ENCODE measurements around a stretch of chr17.

- PRO-cap = no peak
Observed at GRCh38 chr17:31317929-31319028, 3.1 kb downstream of the EVI2A start.

DNA sequence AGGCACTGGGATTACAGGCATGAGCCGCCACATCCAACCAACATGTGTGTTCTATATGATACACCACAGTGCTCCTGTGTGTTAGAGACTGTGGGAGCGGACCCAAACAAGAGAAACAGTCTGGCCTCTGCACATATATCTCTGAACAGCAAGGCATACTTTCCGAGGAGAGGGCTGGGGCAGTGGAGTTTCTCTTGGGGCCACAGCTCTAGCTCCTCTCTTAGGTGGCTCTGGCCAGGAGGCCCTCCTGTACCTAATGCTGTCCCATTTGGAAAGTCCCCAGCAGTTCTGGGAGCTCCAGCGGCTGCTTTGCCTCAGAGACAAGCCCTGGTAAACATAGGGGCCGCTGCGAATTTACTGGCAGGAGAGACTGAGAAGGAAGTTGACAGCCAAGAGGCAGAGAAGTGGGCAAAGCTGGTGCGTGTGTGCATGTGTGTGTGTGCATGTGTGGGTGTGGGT lies 95.1 kb downstream of the RAB11FIP4 start:
- PRO-cap = no peak

- PRO-cap = no peak
Observed at GRCh38 chr17:31580233-31581557, 189.2 kb downstream of the RAB11FIP4 start.

- PRO-cap = no peak
Observed at GRCh38 chr17:31752268-31752467, 106.9 kb downstream of the COPRS start.

DNA sequence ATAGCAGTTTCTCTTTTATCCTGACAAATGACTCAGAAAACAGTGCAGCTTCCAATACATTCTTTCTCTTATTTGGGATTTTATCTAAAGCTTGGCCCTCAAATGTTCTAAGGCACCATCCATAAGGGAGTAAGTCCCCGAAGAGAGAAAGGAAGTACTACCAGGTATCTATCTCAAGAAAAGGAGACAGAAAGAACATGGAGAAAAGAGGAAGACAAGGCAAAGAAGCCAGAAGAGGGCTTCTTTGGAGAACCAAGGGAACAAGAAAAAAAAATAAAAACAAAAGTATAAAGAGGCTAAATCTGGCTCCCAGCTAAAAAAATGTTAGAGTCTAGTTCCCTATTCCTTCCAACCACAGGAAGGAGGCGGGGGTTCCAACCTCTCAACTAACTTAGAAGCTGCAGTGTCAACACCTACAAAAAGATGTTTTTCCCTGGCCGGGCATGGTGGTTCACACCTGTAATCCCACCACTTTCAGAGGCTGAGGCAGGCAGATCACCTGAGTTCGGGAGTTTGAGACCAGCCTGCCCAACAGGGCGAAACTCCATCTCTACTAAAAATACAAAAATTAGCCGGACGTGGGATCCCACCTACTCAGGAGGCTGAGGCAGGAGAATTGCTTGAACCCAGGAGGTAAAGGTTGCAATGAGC lies 13.4 kb downstream of the UTP6 start:
- PRO-cap = no peak

DNA sequence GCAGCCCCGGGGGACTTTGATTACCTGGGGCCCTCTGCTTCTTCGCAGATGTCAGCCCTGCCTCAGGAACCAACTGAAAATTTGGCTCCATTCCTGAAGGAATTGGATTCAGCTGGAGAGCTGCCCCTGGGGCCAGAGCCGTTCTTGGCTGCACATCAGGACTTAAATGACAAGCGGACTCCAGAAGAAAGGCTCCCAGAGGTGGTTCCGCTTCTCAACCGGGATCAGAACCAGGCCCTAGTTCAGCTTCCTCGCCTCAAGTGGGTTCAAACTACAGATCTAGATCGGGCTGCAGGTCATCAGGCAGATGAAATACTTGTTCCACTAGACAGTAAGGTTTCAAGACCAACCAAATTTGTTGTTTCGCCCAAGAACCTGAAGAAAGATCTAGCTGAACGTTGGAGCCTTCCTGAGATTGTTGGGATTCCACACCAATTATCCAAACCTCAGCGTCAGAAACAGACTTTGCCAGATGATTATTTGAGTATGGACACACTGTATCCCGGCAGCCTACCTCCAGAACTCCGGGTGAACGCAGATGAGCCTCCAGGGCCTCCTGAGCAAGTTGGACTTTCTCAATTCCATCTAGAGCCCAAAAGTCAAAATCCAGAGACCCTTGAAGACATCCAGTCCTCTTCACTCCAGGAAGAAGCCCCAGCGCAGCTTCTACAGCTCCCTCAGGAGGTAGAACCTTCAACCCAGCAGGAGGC lies 14.3 kb downstream of the LRRC37B start:
- PRO-cap = no peak

DNA sequence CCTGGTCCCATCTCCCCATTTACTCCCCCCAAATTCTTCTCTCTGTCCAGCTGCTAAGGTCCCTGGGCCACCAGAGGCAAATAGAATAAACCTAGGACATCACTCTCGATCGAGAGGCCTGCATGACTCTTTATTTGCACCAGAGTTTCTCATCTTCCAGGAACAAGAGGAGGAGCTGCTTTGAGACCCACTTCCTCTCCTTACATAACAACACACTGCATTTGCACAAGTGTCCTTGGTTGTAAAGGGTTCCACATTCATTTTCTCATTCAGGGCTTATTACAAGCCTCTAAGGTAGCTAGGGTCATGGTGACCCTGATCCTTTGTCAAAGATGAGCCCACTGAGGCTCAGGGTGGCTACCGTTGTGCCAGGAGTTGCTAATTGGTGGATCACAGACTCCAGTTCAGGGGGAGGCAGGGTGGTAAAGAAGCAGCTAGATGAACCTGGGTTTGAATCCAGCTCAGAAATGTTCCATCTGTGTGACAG lies 38.1 kb upstream of the RHOT1 start:
- PRO-cap = no peak

DNA sequence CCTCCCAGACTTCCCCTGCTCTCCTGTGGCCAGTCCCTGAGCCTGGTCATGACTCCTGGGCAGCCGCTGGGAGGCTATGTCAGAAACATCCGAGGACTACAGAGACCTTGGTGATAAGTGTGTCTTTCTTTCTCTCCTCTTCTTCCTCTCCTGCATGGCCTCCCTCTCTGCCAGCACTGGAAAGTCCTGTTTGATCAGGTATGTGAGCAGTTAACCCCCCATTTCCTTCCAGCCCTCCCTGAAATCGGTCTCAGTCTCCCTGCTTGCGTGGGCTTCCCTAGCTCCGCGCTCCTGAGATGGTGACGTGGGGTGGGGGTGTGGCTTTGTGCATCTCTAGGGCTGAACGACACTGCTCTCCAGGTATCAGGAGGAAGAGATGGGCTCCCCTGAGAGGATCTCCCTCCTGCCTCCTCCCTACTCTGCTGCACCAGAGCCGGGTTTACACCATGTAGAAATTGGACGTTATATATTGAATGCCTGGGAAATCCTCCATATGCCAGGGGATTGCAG lies 2.2 kb downstream of the RHBDL3 start:
- PRO-cap = no peak

DNA sequence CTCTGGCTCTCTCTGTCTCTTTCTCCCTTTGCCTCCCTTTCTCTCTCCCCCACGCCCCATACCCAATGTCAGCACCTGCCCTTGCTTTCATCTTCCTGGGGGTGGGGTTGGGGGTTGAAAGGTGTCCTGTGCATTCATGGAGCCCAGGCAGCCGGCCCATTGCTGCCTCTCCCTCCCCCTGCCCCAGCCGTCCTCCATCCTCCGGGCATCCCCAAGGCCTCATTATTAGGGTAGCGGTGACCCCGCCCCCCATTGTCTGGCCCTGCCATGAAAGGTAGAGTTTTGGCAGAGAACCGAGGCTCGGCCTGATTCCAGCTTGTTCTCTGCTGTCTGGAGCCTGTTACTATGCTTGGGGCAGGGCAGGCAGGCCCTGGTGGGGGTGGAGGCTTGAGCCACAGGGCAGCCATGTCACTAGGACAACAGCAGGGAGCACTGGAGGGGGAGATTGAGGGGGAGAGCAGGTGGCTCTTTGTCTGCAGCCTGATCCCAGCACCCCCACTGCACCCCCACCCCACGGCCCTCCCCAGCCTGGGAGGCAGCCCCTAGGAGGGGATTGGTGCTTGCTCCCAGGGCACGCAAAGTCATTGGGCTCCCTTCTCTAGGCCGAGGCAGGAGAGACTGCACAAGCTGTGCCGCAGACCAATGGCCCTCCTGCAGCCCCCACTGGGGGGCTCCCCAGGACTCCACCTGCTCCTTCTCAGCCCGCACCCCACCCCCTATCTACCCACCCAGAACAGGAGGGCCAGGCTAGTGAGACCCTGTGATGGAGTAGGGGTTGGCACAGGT lies 15.4 kb downstream of the RHBDL3 start:
- PRO-cap = no peak

DNA sequence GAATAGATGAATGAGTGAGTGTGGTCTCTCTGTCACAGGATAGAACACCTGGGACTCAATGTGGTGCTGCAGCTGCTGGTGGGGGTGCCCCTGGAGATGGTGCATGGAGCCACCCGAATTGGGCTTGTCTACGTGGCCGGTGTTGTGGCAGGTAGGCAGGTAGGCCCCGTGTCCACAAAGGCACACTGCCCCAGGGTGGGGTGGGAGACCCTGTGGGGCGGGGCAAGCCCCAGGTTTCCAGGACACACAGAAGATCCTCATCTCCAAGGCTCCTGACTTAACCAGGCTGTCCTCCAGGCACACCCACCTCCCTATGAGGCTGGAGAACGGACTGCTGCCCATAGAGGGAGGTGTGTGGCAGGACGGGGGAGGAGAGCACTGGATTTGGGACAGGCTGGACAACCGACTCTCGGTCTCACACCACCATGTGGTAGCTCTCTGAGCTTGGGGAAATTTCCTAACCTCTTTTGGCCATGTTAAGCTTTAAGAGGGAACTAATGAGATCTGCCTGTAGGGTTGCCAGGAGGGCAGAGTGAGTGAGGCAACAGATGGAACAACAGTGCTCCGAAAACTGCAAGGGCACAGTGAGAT lies 32.5 kb downstream of the RHBDL3 start:
- PRO-cap = no peak

- PRO-cap = no peak
Observed at GRCh38 chr17:32481486-32482386, 5.1 kb upstream of the CDK5R1 start.

DNA sequence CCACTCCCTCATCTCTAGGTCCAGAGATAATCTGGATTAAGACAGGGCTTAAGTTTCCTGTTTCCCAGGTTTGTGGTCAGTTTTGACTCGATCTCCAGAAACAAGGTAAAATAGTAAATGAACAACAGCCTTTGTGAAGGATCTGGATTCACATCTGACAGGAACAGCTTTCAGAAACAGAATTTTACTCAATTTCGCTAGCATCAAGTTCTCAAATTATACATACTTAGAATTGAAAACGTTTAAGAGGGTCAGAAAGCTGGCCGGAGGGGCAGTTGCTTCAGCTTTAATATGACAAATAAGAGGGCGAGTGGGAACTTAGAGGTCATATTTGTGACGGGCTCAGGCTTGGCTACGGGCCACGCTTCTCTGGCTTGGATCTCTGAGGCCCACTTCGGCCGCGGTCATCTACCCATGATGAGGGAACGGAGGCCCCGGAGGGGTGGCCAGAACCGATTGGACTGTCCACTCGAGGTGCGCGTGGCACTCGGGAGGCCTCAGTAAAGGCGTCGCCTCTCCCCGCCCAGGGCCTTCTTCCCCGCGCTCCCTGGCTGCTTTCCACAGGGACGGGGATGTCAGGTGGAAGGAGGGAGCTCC lies 930 bp upstream of the CDK5R1 start:
- PRO-cap = no peak

GRCh38 chr17:32487344-32488320 lies 839 bp downstream of the CDK5R1 start:
- PRO-cap = bidirectional peak, plus-strand start at chr17:32487692, minus-strand start at chr17:32487671; unidirectional peak, minus-strand start at chr17:32487869

GRCh38 chr17:32494213-32495194 lies 7.7 kb downstream of the CDK5R1 start:
- PRO-cap = no peak

DNA sequence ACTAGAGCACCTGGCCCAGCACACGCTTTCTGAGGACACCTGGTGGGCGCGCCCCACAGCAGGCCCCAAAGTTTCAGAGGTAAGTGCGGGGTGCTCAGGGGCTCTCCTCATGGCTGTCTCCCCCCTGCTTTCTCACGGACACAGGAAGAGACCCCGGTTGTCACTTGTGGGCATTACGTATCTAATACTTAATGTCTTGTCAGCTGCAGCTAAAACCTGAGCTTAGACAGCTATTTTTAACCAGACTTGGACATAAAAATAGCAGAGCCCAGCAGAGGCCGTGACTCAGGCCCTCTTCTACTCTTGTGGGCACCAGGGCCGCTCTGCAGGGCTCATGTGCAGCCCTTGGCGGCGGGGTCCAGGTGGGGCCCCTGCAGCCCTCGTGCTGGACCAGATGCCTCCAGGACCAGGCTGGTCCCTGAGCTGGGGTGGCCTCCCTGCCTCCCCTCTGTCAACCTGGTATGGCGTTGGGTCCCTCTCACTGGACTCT lies 9.5 kb downstream of the CDK5R1 start:
- PRO-cap = no peak

- PRO-cap = bidirectional peak, plus-strand start at chr17:32519722, minus-strand start at chr17:32519605
Observed at GRCh38 chr17:32519009-32519877, 32.5 kb downstream of the CDK5R1 start.

GRCh38 chr17:32523923-32524476 lies 37.2 kb downstream of the CDK5R1 start:
- PRO-cap = no peak

- PRO-cap = no peak
Observed at GRCh38 chr17:32526608-32527036, 39.8 kb downstream of the CDK5R1 start.

DNA sequence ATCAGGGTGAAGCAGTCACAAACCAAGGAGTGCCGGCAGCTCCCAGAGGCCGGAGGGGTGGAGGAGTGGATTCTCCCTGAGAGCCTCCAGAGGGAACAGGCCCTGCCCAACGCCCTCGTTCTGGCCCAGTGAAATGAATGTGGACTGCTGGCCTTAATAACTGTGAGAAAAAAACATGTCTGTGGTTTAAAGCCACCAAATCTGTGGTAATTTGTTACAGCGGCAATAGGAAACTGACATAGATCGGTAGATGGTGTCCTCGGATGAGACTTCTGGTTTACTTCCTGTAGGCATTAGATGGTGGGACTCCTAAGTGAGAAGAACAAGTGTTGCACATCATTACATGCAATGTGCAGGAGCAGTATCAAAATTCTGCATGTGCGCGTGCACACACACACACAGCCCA lies 42.0 kb downstream of the CDK5R1 start:
- PRO-cap = no peak

DNA sequence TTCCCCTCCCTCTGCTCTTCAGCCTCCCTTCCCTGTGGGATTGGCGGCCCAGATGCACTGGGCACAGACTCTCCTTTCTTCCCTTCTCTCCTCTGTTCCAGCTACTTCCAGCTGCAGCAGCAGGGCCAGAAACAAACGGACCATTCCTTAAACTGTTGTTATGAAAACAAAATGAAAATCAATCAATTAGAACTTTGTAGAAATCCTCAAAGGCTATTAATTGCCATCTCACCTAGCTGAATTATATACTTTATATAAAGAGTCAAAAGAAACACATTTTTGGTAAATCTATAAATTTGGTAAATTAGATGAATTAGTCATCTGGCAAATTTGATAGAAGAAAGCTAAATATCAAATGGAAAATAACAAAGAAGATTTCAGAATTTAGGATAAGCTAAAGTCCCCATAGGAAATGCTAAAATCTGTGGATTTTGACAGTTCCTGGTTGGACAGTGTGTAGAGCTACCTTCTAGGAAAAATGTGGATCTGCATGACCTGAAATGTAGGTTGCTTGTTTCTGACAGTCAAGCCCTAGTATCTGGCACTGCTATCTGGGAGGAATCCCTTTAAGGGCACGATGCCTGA lies 101.0 kb downstream of the CDK5R1 start:
- PRO-cap = no peak